Epithelial cell of esophagus (primary cell): Measurements from ENCODE around the genes DISP2, KNSTRN, BAHD1, OIP5 and JMJD7.

- RRBS: no CpG with 5 or more reads among the region's 17 CpGs
Measured at GRCh38 chr15:40338265-40339453, 2.1 kb downstream of the CCDC9B start.

DNA sequence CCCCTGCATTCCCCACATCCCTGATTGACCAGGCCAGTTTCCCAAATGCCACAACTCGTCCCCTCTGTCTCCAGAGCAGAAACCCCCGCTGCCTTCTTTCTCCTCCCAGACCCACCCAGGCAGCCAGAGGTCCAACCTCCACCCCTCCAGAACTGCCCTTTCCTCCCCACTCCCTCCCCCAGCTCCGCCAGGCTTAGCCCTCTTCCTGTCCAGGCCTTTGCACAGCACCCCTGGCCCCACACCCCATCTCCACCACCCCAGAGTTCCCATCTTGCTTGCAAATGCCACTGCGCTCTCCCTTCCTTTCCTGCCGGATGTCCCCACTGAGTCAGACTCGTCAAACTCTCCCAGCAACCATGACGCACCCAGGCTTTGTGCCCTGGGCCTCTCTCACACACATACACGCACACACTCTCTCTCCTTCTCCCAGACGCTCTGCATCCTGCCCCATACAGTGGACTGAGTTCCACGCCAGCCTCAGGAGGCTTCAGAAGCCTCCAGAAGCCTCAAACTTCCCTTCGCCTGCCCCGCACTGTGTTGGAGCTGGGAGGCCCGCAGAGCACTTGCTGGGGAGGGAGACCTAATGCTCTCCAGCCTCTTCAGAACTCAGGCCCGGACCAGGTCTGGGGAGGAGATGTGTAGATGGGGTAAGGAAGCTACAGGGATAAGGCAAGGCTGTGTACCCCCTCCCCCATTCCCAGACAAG, 2.8 kb upstream of the CCDC9B start:
- RRBS: no CpG with 5 or more reads among the region's 14 CpGs

DNA sequence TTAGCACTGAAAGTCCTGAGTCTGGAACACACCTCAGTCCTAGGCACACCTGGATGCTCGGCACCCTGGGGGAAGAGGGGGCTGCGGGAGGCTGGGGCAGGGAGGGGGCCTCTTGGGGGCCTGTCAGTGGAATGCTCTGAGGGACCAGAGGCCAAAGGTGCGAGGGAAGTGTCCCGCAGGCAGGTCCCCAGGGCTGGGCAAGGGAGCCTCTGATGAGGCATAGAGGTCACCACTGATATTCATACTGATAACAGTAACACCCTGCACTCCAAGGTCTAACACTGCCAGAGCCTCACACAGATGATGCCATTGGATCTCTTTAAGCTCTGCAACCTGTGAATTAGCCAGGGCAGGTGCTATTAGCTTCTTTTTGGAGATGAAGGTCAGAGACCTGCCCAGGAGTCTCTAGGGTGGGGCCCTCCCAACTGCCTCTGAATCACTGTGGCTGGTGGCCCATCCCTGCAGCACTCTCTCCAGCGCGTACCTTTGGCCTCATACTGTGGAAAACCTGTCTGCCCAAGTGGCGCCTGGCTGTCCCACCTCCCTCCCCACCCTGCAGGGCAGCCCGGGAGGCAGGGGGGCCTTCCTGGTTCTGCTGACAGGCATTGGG, 2.9 kb upstream of the PHGR1 start:
- RRBS: no CpG with 5 or more reads among the region's 8 CpGs

DNA sequence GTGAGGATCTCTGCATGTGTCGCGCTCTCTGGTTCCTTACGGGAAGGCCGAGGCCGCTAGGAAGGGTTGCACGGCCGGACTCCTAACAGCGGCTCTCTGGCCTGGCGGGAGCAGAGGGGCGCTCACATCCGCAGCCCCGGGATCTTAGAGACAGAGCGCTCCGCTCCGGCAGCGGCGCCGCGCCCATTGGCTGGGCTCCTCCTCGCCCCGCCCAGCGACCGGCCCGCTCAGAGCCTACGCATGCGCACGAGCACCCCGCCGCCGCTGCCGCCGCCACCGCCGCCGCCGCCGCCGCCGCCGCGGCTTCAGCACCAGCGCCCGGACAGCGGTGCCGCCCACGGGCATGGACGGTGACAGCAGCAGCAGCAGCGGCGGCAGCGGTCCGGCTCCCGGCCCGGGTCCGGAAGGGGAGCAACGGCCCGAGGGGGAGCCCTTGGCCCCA, at the start of gene DISP2:
Gene DISP2, plus strand, starts transcription at position 241 of the 442 bp plus-strand sequence.
- RRBS: 2% methylated on average over 23 of the region's 56 CpGs

GRCh38 chr15:40358648-40359426, 818 bp downstream of the DISP2 start:
- RRBS: 23% methylated on average over 2 of the region's 22 CpGs

DNA sequence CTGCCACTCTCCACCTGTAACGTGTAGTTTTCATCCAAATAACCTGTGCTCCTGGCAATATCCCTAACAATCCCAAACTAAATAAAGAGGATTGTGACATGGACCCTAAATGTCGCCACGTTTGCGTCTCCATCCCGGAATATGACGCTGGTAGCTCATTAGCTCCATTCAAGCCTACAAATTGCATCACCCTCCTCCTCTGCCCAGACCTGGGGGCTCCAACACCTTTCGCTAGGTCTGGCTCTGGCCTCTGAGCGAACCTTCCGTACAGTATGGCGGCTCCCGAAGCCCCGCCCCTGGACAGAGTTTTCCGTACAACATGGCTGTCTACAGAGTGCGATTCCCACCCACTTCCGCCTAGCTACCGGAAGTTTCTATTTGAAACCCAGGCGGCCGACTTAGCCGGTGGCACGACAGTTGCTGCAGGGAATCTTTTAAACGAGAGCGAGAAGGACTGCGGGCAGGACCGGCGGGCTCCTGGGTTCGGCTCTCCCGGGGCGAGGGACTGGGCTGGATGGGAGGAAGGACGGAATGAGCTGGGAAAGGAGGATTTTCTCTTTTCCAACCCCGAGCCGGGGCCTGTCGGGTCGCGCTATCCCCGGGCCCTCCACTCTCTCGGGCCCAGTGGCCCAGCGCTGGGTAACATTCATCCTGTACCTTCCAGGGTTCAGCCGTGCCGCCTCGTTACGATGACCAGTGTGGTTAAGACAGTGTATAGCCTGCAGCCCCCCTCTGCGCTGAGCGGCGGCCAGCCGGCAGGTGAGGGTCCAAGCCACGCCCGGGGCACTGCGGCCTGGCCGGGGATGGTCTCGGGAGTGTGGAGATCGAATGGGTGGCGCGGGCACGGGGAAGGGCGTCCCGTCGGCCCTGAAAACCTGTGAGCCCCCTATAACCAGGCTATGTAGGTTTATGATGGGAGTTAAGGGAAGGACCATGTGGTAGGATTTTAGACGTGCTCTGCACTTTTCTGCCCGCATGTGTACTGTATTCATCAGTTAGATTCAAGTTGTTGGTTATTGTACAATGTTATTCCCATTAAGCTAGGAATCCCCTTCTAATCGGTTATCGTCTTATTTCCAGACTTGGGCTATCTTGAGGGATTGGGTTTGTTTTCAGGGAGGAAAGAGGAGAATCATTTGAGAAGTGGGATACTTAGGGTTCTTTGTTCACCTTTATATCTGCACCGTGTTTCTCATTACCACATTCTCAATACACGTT, at the start of gene KNSTRN:
Gene KNSTRN, plus strand, starts transcription at position 158 of the 1,218 bp plus-strand sequence.
- RRBS: 2% methylated on average over 11 of the region's 63 CpGs

GRCh38 chr15:40439209-40440183, 1.3 kb upstream of the BAHD1 start:
- RRBS: no CpG with 5 or more reads among the region's 26 CpGs

GRCh38 chr15:40440860-40441519, at the start of gene BAHD1:
BAHD1 (plus strand) TSS chr15:40440953.
- RRBS: 2% methylated on average over 55 of the region's 98 CpGs

DNA sequence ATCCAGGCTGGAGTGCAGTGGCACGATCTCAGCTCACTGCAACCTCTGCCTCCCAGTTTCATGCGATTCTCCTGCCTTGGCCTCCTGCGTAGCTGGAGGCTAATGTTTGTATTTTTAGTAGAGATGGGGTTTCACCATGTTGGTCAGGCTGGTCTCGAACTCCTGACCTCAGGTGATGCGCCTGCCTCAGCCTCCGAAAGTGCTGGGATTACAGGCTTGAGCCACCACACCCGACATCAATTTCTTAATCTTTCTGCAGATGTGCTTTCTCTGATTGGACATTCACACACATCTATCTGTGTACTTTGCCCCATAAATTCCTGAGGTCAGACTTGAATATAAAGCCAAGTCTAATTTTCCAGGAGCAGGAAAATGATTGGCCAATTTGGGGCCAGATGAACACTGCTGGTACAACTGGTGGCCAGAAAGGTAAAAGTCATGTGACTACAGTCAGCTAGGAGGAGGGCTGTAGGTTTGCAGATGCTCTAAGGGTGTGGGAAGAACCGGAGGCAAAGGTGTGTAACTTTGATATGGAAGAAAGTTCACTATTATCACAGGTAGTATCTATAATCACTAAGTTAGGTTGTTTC, 3.3 kb upstream of the RAD51 start:
- RRBS: no CpG with 5 or more reads among the region's 8 CpGs

DNA sequence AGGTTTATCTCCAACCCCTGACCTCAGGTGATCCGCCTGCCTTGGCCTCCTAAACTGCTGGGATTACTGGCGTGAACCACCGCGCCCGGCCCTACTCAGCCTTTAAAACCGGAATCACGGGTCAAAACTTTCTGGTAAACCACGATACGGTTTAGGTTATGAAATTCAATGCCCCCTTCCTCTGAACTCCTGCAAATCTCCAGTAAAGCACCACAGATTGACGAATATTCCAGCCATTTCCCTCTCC, 794 bp upstream of the RAD51 start:
- RRBS: no CpG with 5 or more reads among the region's 10 CpGs

- RRBS: no CpG with 5 or more reads among the region's 15 CpGs
Measured at GRCh38 chr15:40751704-40752255, 3.3 kb downstream of the RMDN3 start.

GRCh38 chr15:40846792-40847360, 3.0 kb downstream of the SPINT1 start:
- RRBS: no CpG with 5 or more reads among the region's 1 CpG

GRCh38 chr15:40855725-40856155, 11.9 kb downstream of the SPINT1 start:
- RRBS: no CpG with 5 or more reads among the region's 12 CpGs

DNA sequence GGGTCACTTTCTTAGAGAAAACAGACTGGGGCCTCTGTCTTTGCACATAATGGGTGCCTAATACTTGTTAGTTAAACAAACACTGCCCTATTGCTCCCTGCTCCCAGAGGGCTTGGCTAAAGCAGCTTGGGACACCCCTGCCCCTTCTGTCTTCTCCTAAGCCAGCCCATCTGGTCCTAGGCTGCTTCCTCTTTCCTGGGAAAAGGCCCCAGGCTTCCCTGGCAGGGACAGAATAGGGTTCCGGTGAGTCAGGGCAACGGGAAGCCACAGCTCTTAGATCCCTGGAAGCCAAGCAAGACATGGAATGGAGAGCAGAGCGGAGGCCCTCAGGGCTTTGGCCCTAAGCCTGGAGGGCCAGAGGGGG, 11.6 kb downstream of the VPS18 start:
- RRBS: no CpG with 5 or more reads among the region's 3 CpGs

- RRBS: no CpG with 5 or more reads among the region's 3 CpGs
Measured at GRCh38 chr15:41116753-41116907, 550 bp upstream of the INO80 start.

GRCh38 chr15:41332197-41333058, at the start of gene OIP5:
OIP5 (minus strand) TSS chr15:41332591.
- RRBS: 2% methylated on average over 15 of the region's 67 CpGs

- RRBS: 0% methylated on average over 3 of the region's 24 CpGs
Measured at GRCh38 chr15:41774795-41775381, 604 bp downstream of the MAPKBP1 start.

DNA sequence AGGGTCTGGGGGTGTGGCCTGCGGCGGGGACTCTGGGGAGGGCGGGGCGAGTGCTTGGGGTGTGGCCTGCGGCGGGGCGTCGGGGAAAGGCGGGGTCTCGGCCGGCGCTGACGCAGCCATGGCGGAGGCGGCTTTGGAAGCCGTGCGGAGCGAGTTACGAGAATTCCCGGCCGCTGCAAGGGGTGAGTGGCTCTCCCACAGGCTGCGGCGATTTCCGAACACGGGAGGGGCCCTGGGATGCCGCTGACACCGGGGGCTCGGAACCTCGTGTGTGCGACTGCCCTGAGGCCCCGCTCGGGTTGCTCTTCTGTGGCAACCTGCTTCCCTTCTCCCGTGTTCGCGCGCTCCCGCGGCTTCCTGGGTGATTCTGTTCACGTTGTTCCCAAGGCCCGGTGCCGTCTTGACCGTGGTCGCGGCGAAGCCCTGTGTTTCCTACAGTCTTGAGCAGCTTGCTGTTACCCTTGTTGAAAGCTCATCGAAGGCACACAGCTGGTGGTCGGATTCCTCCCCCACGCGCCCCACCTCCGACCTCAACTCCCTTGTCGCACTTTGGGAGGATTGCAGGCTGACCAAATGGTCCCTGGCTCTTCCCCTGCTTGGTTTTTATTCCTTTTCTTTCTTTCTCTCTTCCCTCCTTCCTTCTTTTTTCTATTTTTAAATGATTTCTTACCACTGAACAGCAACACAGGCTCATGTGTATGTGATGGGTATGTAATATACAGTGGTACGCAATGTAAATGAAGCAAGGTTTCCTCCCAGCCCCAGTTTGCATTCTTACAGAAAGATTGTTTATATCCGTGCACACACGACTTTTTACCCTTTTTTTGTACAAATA, at the start of gene JMJD7:
Gene JMJD7, plus strand, starts transcription at position 86 of the 835 bp plus-strand sequence.
- RRBS: 2% methylated on average over 14 of the region's 54 CpGs

DNA sequence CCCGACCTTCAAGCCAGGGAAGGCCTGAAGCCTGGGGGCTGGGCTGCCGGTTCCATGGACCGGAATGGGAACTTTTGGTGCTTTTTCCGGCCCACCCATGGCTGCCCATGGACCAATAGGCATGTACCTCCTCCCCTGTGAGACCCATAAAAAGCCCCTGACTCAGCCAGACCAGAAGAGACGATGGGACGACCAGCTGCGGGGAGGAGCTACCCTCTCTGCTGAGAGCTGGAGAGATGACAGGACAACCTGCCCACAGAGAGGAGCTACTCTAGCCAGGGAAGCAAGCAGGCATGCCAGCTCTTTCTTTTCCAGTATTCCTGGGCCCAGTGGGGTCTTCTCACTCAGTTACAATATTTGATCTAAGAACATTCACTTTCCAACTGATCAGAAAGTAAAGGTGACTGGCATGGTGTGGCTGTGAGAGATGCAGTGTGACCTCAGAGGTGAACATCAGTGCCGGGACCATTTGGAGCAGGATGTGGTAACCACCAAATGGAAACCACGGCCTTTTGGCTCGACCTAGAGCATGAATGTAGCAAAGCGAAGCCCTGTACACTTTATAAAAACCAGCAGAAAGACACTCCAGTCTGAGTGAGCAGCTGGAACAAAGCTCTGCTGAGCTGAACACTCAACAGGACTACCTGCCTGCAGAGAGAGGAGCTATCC, 3.2 kb downstream of the JMJD7 start:
- RRBS: over 99% methylated on average over 1 of the region's 11 CpGs